Left lung (tissue), 1 donor: ENCODE measurements around a stretch of chr16.

- PRO-cap, result no peak
Observed at GRCh38 chr16:69855452-69856142, 93.5 kb downstream of the WWP2 start.

DNA sequence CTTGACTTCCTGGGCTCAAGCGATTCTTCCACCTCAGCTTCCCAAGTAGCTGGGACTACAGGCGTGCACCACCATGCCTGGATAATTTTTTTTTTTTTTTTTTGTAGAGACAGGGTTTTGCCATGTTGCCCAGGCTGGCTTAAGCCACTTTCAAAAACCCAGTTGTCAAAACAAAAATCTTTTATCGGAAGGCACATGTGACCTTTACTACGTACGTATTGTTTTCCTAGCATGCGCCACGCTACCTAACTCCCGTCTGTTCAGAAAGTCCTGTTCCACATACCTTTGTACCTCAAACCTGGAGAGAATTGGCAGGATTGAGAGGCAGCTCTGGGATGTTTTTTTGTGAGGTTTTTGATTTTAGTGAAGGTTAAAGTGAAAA lies 61.1 kb upstream of the CLEC18A start:
- PRO-cap, result no peak

DNA sequence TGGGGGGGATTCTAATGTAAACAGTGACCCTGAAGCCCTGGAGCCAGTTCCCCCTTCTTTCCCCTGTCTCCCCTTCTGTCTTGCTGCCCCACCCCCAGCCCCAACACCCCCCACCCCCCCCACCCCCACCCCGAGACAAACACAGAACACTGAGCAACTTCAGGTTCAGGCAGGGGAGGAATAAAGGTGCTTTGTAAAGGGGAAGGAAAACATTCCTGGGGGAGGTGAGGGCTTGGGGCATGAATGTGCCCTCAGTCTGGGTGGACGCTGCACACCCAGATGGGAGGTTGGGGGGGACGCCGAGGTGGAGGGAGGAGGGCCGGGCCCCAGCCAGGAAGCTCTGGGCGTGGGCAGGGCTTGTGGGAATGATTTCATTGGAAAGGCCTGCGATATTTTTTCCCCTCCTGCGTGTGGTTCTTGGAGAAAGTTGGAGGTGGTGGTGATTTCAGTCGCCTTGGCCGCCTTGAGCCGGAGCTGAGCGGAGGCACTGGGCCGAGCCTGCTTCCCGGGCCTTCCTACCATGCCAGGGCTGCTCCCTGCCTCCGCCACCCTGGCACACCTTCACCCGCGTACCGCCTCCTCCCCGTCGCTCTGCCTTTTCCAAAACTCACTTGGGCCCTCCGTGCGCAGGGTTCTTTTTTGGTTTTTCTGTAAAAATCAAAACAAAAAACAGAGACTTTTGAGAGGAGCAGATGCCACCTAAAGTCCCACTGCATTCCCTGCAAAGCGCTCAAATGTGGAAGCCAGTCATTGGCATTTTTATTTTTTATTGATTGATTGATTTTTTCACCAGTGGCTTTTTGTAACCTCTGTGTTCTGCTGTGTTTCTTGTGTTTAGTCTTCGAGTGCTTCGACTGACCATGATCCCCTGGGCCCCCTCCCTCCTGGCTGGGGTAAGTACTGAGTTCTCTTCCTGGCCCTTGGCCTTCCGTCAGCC lies 26.3 kb upstream of the CLEC18A start:
- PRO-cap, result unidirectional peak, plus-strand start at position 421 of the sequence; unidirectional peak, plus-strand start at position 452 of the sequence

DNA sequence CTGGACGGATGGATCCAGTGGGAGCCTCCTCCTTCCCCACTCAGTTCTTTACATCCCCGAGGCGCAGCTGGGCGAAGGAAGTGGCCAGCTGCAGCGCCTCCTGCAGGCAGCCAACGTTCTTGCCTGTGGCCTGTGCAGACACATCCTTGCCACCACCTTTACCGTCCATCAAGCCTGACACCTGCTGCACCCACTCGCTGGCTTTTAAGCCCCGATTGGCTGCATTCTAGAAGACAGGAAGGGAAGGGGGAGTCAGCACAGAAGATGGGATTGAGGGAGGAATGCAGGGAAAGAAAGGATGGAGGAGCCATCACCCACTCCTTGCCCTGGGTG lies 907 bp upstream of the EXOSC6 start:
- PRO-cap, result no peak

DNA sequence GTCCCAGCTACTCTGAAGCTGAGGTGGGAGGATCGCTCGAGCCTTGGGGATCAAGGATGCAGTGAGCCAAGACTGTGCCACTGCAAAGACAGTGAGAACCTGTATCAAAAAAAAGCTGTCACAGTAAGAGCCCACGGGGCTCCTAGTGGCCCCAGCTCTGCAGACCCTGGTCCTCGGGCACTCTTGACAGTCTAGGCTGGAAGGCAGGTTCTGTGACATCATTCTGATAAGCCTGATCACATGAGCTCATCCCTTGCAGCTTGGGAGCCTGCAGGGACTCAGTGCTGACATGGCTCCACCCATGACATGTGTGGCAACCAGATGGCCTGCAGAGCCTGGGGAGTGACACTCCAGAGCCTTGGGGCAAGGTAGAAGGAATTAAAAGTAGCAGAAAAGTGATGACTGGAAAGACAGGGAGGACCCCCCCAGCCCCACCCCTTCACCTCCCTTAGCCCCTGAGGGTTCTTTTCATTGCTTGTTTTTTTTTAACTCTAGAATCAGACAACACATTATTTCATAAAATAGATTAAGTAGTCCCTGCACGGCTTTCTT lies 42.3 kb downstream of the ST3GAL2 start:
- PRO-cap, result no peak

- PRO-cap, result no peak
Observed at GRCh38 chr16:70432415-70433140, 6.3 kb downstream of the ST3GAL2 start.

DNA sequence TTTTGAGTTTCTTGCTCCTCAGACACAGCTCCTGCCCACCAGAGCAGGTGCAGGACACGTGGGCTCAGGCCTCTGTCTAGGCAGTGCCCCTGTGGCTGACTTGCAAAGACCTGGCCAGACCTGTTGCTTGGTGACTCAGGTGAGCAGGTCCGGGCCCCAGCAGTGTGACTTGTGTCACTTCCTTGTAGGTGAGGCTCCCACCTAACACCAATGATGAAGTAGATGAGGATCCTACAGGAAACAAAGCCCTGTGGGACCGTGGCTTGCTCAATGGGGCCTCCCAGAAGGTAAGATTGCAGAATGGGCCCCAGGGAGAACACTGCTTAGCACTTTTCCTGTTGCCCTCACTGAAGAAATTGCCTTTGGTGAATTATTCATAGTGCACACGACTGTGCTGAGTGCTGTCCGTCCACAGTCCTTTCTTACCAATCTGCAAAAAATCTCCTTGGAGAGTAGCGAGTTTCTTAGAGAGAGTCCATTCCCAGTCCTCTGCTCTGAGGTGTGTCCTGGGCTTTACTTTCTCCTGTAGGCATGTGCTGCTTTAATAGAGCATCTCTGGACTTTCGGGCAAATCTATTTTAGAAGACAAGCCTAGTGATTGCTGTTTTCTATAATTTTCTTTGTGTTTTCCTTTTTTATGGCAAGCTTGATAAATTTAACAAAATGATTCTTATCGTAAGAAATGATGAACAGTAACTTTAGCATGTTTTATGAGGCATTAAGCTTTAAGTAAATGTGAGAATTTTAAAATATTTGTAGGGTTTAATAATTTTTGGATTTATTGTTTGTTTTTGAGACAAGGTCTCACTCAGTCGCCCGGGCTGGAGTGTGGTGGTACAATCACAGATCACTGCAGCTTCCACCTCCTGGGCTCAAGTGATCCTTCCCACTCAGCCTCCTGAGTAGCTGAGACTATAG lies 45.5 kb downstream of the SF3B3 start:
- PRO-cap, result no peak

- PRO-cap, result unidirectional peak, plus-strand start at chr16:70579899
Observed at GRCh38 chr16:70579441-70580247, 56.0 kb downstream of the SF3B3 start.

DNA sequence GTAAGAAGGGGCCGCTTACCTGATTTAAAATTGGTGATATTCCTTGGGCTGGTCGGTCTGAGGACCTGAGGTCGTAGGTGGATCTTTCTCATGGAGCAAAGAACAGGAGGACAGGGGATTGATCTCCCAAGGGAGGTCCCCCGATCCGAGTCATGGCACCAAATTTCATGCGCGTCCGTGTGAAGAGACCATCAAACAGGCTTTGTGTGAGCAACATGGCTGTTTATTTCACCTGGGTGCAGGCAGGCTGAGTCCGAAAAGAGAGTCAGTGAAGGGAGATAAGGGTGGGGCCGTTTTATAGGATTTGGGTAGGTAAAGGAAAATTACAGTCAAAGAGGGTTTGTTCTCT lies 24.9 kb upstream of the IL34 start:
- PRO-cap, result no peak

DNA sequence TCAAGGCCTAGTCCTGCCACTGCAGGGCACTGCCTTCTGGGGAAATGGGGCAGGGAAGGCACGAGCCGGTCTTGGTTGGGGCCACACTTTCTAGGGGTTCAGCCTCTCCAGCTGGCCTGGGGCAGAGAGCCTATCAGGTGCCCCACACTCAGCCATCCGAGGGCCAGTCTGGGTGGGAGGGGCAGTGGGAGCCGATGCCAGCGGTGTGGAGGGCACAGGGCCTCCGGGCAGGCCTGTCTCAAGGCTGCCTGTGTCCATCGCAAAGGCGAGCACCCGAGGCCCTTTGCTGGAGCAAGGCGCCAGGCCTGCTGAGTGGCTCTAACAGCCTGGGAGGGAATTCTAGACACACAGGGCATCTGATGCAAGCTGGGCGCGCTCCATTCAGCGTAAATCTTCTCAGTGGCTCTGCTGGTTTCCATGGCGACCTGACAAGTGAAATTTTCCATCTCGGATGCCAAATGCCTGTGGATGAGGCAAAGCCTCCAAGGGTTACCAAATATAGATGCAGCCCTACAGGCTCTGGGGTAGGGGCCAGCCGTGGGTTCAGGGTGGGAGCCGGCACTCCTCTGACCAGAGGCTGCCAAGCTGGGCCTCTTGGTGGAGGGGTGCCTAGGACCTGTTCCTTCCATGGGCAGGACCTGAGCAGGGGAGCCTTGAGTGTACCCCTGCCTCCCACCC lies 5.9 kb upstream of the MTSS2 start:
- PRO-cap, result no peak

- PRO-cap, result no peak
Observed at GRCh38 chr16:70692303-70693067, 6.6 kb upstream of the MTSS2 start.

DNA sequence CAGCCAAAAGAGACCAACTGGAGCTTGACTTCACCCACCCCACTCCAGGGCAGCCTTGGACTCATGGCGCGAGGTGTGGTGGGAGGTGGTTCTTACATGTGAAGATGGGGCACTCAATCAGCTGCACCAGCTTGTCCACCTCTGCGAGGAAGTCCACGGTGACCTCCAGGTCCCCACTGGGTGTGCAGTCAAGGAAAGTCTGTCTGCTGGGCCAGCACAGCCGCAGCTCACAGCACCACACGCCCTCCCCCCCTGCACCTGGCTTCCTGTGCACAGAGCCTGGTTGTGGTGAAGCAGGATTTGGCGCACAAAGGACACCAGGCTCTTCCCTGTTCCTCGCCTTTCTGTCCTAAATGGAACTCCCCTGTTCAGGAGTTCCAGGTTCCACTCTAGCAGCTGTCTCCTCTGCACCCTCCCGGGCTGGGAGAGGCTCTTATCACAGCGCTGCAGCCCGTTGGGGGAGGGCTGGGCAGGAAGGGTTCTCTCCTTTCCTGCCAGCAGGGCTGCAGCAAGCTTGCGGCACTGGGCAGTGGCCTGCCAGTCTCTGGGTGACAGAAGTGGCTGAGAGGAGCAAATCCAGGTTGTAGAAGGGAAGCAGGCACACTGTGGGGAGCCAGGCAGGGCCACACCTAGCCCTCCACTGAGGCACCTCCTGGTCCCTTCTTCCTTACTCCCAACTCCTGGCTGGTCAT lies 9.7 kb upstream of the MTSS2 start:
- PRO-cap, result no peak

- PRO-cap, result no peak
Observed at GRCh38 chr16:70706712-70707726, 21.2 kb upstream of the MTSS2 start.

GRCh38 chr16:70744422-70744951 lies 56.5 kb downstream of the VAC14 start:
- PRO-cap, result no peak

- PRO-cap, result no peak
Observed at GRCh38 chr16:70805019-70805218, 4.0 kb upstream of the VAC14 start.

DNA sequence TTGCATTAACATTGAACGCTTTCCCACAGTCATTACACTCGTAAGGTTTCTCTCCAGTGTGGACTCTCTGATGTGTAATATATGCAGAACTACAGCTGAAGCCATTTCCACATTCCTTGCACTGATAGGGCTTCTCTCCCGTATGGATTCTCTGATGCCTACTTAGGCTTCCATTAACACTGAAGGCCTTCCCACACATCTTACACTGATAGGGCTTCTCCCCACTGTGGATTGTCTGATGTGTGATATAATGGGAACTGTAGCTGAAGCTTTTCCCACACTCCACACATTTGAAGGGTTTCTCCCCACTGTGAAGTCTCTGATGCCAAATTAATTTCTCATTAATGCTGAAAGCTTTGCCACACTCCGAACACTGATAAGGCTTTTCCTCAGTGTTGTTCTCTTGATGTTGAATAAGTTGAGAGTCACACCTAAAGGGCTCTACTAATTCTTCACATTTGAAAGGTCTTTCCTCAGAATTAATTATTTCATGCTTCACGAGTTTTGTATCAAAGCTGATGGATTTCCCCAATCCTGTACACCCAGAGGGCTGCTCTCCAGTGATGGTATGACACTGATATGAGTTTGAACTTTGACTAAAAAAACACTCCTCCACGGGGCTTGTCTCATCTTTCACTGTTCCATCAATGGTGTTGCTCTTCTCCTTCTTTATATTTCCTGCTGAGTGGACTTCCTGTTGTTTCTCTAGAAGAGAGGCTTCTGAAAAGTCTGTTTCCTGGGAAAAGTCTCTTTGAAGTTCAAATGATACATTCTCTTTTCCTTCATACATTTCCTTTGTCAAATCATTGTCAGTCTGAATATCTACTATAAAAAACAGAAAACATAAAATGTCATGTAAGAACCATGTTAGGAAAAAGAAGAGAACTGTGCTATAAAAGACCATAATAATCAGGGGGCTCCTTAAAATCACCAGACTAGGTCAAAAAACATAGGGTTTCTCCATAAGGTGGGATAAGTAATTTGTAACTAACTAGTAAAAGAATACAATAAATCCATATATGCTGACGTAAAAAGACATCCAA lies 7.5 kb upstream of the TLE7 start:
- PRO-cap, result no peak

DNA sequence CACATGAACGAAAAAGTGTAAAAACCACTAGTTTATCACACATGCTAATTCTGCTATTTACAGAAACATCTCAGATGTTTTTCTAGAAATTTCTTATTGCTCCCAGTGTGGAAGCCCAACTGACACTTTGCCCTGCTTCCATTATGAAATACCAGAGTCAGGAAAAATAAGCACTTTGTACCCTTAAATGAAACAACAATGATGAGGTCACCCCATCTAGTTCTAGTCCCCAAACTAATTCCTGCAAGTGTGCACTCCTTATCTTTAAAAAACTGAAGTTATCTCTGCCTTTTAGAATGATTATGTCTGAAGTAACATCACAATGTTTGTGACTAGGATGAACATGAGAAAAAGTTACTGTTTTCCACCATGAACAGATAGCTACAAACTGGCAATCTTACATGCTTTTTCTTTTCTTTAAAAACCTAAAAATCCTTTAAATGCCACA lies 18.6 kb downstream of the TAT start:
- PRO-cap, result no peak

GRCh38 chr16:71581420-71582180 lies 4.7 kb upstream of the TAT start:
- PRO-cap, result no peak

GRCh38 chr16:71584774-71585738 lies 8.2 kb upstream of the TAT start:
- PRO-cap, result unidirectional peak, minus-strand start at chr16:71585669

- PRO-cap, result no peak
Observed at GRCh38 chr16:71761934-71762593, 37.6 kb upstream of the PHLPP2 start.